ENCODE results near the gene CNDP1.

DNA sequence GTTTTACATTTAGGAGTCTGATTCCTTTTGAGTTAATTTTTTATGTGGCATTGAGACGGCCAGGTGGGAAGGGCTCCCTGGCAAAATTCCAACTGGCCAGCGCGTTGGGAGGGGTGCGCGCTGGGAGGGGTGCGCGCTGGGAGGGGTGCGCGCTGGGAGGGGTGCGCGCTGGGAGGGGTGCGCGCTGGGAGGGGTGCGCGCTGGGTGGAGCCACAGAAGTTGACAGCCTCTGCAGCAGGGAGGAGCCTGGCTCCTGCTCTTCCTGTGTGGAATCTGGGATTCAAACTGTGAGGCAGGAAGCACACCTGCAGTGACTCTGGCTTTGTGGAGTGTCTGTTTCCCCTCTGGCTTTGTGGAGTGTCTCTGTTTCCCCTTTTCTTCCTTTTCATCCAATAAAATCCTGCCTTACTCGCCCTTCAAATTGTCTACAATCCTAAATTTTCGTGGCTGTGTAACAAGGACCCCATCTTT is 147.9 kb upstream of the CBLN2 start:
- PRO-cap, 2 experiments: no peak in any of the 2 experiments

GRCh38 chr18:74217338-74218147 is 69.2 kb downstream of the TIMM21 start:
- PRO-cap, 2 experiments: no peak in any of the 2 experiments

- PRO-cap, 2 experiments: no peak in any of the 2 experiments
These were observed 49.3 kb downstream of the CYB5A start for GRCh38 chr18:74242302-74243111.

DNA sequence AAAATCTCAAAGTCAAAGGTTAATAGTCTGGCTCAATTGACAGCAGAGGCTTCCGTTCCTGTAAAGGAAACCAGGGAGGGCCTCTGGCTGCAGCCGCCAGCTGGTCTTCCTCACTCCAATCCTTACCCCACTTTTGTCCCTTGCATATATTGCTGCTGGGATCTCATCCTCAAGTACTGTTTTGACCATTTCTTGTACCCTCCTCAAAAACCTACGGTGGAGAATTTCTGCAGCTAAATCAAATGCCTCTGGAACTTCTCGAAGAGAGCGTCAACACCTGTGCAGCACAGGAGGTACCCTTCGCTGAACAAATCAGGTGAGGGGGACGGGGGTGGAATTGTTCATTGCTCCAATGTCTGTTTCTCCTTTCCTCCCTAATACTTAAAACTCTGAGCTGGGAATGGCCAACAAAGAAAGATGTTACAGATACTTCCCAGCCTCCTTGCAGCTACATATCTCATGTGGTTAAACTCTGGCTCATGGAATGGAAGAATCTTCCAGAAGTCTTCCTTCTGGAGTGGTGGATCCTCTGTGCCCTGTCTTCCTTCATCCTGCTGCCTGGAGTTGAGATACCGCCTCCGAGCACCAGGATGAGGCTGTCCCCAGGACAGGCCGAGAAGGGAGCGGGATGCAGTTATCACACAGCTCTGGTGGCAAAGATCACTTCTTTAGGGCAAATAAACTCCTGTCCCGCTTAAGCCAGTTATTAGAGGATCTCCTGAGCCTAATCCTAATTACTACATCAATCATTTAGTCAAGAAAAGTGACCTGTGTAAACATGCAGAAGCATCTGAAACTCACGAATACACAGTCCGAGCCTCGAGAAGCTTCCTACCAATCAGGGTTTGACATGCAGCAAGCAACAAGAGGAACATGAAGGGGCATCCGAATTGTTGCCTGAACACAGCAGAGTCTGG is 16.7 kb downstream of the CYB5A start:
- PRO-cap, 2 experiments: no peak in any of the 2 experiments

DNA sequence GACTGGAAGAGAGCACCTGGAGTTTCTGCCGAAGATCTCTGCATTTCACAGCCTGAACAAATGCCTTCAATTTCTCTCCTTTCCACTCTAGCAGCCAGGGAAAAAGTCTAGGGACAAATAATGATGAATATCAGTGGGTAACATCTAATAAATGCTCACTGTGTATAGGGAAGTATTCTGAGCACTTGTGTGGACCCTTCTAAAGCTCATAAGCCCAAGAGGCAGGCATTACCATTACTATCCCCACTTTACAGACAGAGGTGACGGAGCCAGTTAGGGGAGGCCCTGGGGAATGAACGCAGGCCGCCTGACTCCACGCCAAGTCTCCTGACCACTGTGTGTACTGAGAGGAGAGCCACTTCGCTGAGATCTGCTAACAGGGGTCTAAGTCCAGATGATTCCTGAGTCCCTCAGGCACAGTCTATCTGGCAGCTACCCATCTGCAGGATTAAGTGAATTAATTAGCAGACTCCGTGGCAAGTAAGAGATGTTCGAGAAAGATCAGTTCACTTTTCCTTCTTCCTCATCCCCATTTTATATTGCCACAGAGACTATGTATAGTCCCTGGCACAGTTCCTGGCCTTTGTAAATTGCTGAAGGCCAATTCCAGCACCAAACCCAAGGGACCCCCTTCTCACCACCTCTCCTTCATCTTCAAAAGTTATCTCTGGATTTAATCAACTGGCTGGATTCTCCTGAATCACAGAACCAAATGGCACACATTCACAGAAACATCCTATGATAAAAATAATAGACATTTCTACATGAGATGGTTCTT is 13.7 kb downstream of the CYB5A start:
- PRO-cap, 2 experiments: no peak in any of the 2 experiments

- PRO-cap, 2 experiments: no peak in any of the 2 experiments
These were observed at the start of gene CNDP1 for GRCh38 chr18:74534252-74534801. CNDP1 (plus strand) TSS chr18:74534500.

DNA sequence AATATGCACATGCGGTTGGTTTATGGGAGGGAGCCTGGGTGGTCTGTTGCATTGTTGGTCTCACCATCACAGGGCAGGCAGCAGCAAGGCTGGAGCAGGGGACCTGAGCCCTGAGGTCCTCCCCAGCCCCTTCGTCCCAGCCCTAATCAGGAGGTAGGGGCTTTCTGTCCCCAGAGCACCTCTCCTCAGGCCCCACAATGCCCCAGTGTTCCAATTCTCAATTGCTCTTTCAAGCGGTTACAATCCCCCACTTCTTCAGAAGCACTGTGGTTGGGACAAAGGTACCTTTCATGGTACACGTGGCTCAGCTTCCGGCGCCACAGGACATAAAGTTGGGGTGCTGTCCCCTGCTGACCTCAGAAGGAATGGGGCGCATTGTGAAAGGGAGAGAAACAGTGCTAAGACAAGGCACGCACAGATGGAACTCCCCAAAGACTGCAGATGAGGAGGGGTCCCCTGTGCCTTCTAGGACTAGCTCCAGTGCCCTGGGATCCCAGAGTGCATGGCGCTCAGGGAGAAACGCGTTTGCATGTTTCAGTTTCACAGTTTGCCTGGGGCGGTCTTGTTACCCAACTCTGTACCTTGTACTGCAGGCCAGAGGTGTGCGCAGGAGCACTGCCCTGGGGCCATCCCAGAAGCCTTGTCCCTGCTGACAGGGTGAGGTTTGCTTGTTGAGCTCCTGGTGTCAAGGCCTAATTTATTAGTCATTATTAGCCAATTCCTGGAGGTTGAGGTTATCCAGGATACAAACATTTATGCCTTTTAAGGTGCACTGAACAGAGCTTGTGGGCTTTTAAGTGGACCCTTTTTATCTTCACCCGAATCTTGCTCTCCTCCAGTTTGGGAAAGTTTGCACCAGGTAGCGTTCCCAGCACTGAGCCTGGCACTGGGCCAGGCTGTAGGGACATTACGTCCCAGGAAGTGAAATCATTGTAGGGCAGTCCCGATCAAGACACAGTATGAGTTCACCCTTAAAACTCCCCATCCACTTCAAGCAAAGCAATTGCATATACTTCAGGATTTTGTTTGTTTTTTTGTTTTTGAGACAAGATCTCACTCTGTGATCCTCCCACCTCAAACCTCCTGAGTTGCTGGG is 7.6 kb downstream of the CNDP1 start:
- PRO-cap, 2 experiments: no peak in any of the 2 experiments

GRCh38 chr18:74905204-74905592 is 303.7 kb downstream of the PTGR3 start:
- PRO-cap, 2 experiments: no peak in any of the 2 experiments

- PRO-cap, 2 experiments: no peak in any of the 2 experiments
These were observed 162.3 kb downstream of the PTGR3 start for GRCh38 chr18:75046566-75047067.

GRCh38 chr18:75053040-75053524 is 155.9 kb downstream of the PTGR3 start:
- PRO-cap, 2 experiments: peak in 2 of 2 experiments; most common plus-strand start chr18:75053266 (in 2); most common minus-strand start chr18:75053184 (in 1)

DNA sequence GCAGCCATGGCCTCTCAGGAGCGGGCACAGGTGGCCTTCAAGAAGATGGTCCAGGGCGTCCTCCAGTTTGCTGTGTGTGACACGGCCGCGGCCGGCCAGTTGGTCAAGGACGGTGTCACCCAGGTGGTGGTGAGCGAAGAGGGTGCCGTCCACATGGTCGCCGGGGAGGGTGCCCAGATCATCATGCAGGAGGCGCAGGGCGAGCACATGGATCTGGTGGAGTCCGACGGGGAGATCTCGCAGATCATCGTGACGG is 145.1 kb downstream of the PTGR3 start:
- PRO-cap, 2 experiments: no peak in any of the 2 experiments

GRCh38 chr18:75070470-75071671 is 138.1 kb downstream of the PTGR3 start:
- PRO-cap, 2 experiments: peak in 2 of 2 experiments; most common plus-strand start chr18:75071021 (in 2); most common minus-strand start chr18:75070842 (in 2)

GRCh38 chr18:75199325-75200117 is 9.4 kb downstream of the PTGR3 start:
- PRO-cap, 2 experiments: no peak in any of the 2 experiments

- PRO-cap, 2 experiments: peak in 2 of 2 experiments; most common plus-strand start chr18:75212305 (in 1); most common minus-strand start chr18:75212162 (in 2)
These were observed 1.4 kb downstream of the TSHZ1 start for GRCh38 chr18:75211687-75212781.

DNA sequence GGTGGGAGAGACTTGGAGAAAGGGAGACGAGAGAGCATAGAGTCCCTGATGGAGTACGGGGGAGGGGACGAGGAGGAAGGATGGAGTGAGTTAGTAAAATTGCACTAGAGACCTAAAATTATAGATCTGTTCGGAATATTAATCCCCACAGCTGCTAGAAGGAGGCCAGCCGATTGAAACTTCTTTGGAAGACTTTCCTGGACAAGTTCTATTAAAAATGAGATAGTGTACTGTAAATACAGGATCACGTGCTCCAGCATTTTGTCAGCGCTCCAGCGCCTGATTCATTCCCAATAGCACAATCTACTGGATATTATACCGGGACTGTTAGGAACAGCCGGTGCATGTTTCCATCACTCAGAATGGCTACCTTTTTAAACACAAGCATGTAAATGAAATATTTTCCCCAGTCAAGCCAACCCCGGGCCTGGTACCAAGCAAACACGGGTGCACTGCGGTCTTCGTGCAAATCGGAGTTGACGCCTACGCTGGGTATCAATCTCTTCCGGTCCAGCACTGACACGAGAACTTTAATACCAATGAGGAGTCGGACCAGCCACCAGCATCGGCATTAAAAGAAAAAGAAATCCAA is 438.2 kb downstream of the ZNF516 start:
- PRO-cap, 2 experiments: no peak in any of the 2 experiments

DNA sequence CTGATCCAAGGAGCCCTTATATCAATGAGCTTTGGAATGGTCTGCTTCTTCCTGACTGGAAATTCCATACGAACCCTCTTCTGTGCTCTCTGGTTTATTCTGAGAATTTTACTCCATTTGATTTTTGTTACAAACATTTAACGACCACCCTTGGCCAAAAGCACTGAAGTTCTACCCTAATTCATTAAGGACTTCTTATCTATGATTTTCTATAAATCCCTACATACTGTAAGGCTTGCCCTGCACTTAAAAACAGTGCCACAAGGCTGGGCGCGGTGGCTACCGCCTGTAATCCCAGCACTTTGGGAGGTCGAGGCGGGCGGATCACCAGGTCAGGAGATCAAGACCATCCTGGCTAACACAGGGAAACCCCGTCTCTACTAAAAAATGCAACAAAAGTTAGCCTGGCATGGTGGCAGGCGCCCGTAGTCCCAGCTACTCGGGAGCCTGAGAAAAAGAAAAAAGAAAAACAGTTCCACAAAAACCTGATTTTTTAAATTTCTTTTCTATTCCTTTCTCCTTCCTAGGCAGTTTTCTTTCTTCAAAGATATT is 24.5 kb downstream of the ZNF516 start:
- PRO-cap, 2 experiments: no peak in any of the 2 experiments

GRCh38 chr18:76489509-76490053 is 5.5 kb downstream of the ZNF516 start:
- PRO-cap, 2 experiments: no peak in any of the 2 experiments

DNA sequence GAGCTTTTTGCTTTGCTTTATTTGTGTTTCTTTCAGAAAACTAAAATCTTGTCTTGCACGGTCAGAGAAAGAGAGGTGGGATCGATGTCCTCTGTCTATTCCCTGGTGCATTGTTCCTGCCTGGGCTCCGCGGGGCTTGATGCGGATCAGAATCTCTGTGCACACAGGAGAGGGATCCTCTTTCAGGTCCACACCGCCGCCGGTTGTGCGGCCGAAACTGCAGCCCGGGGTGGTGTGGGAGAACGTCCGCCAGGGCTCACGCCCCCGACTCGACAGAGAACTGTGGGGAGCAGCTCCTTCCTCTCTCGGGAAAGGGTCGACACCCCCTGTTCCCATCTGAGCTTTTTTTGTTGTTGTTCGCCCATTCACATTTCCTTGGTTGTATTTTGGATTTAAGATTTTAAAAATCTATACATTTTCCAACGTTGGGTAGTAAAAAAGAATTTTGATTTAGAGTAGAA is 23.6 kb upstream of the ZNF516 start:
- PRO-cap, 2 experiments: peak in 2 of 2 experiments; most common plus-strand start position 180 of the sequence (in 1); most common minus-strand start position 207 of the sequence (in 2)

GRCh38 chr18:76599298-76599858 is 104.3 kb upstream of the ZNF516 start:
- PRO-cap, 2 experiments: no peak in any of the 2 experiments

DNA sequence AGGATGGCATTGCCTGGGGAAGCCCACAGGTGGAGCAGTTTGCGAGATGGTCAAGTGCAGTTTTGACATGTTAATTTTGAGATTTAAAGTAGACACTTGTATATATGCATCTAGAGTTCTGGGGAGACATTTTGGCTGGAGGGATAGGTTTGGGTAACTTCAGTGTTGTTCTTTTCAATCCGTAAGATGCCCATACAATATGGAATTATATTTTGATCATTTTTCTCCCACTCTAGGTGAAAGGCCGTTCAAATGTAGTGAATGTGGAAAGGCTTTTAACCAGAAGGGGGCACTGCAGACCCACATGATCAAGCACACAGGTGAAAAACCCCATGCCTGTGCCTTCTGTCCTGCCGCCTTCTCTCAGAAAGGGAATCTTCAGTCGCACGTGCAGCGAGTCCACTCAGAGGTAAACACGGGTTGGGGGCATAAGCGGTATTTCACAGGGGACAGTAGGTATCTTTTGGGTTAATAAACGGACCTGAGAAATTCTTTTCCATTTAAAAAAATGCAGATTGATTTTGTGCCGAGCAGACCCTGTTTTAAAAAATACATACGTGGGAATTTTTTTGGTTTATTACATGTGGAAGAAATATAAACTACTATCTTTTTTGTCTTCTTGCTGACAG is 53.0 kb downstream of the ZNF236 start:
- PRO-cap, 2 experiments: no peak in any of the 2 experiments